ENCODE measurements around the genes TMEM86B, ZNF784 and NLRP4.

- PRO-cap, result no peak
Observed at GRCh38 chr19:55094485-55095028, 18.9 kb downstream of the EPS8L1 start.

DNA sequence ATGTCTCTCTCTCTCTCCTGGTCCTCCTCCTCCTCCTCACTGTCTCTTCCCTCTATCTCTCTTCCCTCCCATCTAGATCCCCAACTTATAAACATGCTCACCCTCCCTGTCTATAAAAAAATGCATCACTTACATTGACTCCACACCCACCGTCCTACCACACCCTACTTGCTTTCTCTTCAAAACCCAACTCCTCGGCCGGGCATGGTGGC is 2.3 kb upstream of the PTPRH start:
- PRO-cap, result no peak

GRCh38 chr19:55227062-55227683 is 1.4 kb downstream of the TMEM86B start:
- PRO-cap, result no peak

DNA sequence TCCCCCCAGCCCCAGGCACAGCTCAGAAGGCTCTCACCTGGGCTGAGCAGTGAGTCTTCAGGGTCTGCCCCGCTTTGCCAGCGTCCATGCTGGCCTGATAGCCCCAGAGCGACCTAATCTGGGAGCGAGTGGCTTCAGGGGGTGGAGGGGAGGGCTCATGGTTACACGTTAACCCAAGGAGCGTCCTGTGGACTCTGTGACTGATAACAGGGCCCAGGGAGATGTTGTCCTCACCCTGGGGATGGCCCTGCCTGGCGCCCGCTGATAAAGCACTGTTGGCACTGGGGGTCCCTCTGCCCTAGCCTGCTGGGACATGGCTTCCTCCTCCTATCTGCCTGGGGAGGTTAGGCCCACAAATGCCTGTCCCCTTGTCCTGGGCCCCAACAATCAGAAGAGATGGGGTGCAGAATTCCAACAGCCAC is at the start of gene TMEM86B:
TSS of gene TMEM86B (minus strand) at position 110 of the 422 bp plus-strand sequence.
- PRO-cap, result no peak

GRCh38 chr19:55312166-55312852 is 12.8 kb downstream of the TMEM150B start:
- PRO-cap, result no peak

- PRO-cap, result bidirectional peak, plus-strand start at chr19:55341246, minus-strand start at chr19:55341037; unidirectional peak, minus-strand start at chr19:55341313
Observed at GRCh38 chr19:55340569-55341666, 1.2 kb downstream of the KMT5C start.

DNA sequence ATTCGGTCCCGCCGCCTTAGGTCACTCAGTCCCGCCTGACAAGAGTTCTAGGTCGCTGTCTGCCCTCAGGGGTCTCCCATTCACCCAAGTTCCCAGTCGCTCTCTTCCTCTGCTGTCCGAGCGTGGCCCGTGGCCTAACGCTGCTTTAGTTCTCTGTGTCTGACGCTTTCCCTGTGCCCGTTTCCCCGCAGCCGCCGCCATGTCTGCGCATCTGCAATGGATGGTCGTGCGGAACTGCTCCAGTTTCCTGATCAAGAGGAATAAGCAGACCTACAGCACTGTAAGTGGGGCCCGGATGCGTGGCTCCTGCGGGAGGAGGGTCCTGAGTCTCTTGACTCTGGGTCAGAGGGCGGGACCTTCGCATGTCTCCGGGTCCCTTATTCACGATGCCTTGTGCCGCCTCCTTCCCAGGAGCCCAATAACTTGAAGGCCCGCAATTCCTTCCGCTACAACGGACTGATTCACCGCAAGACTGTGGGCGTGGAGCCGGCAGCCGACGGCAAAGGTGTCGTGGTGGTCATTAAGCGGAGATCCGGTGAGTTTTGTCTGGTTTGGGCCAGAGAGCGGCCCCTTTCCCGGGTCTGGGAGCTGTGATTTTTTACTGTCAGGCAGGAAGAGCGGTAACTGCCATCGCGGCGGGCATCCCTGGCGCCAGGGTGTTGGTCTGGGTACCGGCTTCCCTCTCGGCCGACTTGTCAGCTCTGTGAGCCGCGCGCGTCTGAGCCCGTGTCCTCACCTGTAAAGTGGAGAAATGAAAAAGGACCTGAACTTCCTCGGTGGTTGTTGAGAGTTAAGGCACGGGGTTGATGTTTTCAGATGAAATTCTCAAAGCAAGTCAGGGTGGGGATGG is 652 bp downstream of the RPL28 start:
- PRO-cap, result bidirectional peak, plus-strand start at position 498 of the sequence, minus-strand start at position 230 of the sequence

- PRO-cap, result no peak
Observed at GRCh38 chr19:55388858-55389972, 3.5 kb downstream of the RPL28 start.

GRCh38 chr19:55401517-55402031 is 6.0 kb downstream of the UBE2S start:
- PRO-cap, result no peak

DNA sequence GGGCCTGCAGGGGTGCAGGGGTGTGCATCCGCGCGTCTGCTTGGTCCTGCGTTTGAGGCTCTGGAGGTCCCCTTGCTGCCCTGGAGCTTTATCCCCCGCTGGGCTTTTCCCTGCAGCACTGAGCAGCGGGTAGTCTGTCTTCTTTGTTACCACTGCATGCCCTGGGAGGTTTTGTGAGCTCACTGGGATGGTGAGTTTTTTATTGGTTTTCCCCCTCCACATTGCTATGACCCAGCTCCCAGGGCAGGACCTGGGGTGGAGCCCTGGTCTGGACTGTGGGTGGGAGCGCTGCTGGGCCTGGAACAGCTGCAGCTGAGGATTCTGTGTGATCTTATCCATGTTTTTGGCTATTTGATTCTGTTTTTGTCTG is 2.8 kb upstream of the ZNF628 start:
- PRO-cap, result no peak

DNA sequence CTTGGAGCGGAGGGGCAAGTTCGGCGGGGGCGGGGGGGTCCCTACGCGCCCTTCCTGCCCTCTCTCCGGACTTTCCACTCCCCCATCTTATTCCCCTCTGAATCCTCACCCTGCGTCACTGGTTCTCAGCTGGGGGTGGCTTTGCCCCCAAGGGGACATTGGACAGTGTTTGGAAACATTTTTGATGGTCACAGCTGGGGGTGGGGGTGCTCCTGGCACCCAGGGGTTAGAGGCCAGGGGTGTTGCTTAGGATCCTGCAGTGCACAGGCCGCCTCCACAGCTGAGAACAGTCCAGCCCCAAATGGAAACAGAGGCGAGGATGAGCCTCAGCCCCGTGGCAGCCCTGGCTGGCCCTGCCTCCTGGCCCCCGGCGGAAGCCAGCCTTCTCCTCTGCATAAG is 5.7 kb downstream of the SSC5D start:
- PRO-cap, result no peak

GRCh38 chr19:55526256-55526791 is 10.6 kb downstream of the SBK2 start:
- PRO-cap, result no peak

- PRO-cap, result bidirectional peak, plus-strand start at chr19:55624497, minus-strand start at chr19:55624530
Observed at GRCh38 chr19:55623821-55625276, at the start of gene ZNF784. ZNF784 (minus strand) TSS chr19:55624566.

- PRO-cap, result no peak
Observed at GRCh38 chr19:55647323-55647634, 733 bp upstream of the CCDC106 start.

DNA sequence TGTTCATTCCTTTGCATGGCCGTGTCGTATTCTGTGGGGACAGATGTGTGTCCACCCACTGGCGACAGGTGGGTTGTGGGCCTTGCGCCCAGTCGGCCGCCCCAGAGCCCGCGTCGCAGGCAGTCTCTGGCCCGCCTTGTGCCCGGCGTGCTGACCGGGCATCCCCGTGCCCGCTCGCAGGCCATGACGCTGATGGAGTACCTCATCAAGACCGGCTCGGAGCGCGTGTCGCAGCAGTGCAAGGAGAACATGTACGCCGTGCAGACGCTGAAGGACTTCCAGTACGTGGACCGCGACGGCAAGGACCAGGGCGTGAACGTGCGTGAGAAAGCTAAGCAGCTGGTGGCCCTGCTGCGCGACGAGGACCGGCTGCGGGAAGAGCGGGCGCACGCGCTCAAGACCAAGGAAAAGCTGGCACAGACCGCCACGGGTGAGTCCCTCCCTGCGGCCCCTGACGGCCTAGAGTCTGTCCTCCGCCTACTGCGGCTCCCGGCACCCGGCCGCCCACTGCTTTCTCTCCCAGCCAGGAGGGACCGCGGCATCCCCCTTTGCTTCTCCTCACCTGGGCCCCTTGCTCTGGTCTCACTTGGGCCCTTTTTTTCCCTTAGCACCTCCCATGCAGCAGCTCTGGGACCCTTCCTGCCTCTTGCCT is 10.3 kb downstream of the EPN1 start:
- PRO-cap, result no peak

DNA sequence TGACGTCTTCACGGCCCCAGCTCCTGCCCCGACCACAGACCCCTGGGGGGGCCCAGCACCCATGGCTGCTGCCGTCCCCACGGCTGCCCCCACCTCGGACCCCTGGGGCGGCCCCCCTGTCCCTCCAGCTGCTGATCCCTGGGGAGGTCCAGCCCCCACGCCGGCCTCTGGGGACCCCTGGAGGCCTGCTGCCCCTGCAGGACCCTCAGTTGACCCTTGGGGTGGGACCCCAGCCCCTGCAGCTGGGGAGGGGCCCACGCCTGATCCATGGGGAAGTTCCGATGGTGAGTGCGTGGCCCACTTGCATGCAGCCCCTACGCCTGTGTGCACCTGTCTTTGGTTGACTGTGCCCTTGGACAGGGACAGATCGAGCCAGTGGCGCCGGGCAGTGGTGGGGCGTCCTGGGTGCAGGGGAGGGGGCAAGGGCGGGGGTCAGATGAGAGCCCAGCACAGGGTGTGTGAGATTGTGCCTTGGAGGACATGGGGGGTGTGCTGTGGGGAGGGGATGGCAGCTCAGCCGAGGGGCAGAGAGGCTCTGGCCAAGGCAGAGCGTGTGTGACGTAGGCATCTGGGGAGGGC is 16.8 kb downstream of the EPN1 start:
- PRO-cap, result no peak

DNA sequence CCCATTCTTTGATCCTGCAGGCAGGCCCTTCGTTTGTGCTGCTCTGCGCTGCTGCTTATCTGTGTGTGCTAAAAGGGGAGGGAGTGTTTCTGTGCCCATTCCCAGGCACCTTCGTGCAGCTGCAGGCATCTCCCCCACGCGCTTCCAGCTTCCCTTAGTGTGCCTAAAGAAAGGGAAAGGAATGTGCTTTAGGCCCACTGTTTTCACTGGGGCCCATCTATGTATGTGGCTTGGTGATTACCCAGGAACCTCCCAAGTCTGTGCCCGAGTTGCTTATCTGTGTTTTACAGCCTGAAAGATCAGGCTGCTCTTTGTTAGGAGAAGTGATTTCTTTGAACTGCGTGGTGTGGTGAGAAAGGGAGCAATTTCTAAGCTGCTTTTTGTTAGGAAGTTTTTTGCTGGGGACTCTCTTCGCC is 27.2 kb downstream of the EPN1 start:
- PRO-cap, result no peak

DNA sequence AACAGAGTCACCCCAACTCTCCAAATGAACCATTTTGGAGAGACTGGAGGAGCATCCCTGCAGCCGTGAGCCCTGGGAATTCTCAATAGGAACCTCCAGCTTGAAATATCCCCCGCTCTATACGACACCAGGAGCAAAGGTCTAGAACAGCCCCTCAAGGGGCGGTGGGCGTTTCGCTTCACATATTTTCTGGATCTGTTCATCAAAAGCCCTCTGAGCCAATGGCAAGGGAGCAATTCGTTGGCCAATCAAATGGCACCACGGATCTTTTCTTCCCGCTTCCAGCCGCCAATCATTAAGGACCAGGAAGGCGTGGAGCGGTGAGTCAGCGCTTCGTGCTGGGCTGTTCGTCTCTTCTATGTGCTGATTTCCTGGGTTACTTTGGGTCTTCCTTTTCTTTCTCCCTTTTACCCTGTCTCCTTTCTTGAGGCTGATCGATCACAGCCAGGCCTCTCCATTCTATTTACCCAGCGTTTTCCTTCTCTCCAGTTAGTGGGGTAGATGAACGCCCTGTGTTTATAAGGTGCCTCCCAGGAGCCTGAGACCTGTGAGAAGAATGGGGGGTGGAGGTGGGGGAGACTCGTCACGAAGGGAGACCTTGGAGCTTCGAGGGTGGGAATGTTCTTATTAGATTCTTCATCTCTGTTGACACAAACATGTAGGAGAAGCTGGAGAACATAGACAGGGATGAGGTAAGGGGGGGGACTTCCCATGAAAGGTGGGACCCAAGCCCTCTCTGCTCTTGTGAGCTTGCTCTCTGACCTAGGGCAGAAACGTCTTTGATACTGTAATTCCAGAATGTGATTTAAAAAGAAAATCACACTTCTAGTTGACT is at the start of gene NLRP4:
TSS of gene NLRP4 (plus strand) at position 298 of the 835 bp plus-strand sequence.
- PRO-cap, result no peak

GRCh38 chr19:56110443-56110978 is 10.6 kb downstream of the ZNF787 start:
- PRO-cap, result unidirectional peak, plus-strand start at chr19:56110860

DNA sequence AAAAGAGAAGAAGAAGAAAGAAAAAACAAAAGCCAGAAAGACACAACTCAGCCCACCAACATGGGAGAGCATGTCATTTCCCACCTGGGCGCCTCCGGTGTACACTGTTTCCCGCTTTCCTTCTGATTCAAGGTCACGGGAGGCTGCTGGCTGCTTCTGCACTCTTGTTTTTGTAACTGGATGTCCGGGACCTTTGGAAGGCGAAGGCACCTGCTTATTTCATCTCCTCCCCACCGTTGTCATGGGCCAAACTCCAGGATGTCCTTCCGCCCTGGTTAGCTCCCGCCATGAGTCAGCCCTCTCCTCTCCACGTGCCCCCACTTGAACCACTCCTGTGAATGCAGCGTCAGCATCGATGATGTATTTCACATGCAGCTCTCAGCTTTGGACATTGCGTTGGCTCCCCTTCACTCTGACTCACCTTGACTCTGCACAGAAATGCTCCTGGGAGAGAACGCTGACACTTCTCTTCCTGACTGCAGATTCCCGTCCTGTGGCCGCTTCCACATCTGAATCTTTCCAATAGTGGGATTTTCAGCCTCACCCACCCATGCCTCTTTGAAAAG is 5.6 kb upstream of the GALP start:
- PRO-cap, result no peak

All from ReNcell CX (cell line).